Ileum (tissue), 1 donor: Measurements from ENCODE around the genes DRICH1 and SMARCB1.

- PRO-cap, result no peak
Observed at GRCh38 chr22:23431350-23431753, 148.7 kb downstream of the IGLL1 start.

GRCh38 chr22:23632251-23632560 lies at the start of gene DRICH1:
TSS of gene DRICH1 (minus strand) at chr22:23632321.
- PRO-cap, result no peak

GRCh38 chr22:23786605-23787603 lies at the start of gene SMARCB1:
TSS of gene SMARCB1 (plus strand) at chr22:23786966.
- PRO-cap, result unidirectional peak, plus-strand start at chr22:23787001; bidirectional peak, plus-strand start at chr22:23787461, minus-strand start at chr22:23787282

DNA sequence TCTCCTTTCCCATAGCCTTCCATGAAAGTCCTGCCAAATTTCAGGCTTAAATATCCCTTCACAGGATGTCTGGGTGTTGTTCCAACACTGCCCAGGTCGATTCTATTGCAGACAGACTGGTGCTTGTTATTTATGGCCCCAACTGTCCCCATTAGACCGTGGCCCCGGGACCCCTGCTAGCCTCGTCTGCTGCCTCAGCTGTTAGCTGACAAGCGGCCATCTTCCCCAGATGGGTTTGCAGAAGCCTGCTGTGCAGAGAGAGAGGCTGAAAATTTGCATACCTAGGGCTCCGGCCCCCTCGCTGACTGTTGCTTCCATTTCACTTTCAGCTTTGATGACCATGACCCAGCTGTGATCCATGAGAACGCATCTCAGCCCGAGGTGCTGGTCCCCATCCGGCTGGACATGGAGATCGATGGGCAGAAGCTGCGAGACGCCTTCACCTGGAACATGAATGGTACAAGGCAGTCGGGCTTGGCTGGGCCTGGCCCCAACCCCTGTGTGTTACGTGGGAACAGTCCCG lies 16.3 kb downstream of the SMARCB1 start:
- PRO-cap, result no peak

- PRO-cap, result no peak
Observed at GRCh38 chr22:23828667-23829332, 10.0 kb downstream of the DERL3 start.

DNA sequence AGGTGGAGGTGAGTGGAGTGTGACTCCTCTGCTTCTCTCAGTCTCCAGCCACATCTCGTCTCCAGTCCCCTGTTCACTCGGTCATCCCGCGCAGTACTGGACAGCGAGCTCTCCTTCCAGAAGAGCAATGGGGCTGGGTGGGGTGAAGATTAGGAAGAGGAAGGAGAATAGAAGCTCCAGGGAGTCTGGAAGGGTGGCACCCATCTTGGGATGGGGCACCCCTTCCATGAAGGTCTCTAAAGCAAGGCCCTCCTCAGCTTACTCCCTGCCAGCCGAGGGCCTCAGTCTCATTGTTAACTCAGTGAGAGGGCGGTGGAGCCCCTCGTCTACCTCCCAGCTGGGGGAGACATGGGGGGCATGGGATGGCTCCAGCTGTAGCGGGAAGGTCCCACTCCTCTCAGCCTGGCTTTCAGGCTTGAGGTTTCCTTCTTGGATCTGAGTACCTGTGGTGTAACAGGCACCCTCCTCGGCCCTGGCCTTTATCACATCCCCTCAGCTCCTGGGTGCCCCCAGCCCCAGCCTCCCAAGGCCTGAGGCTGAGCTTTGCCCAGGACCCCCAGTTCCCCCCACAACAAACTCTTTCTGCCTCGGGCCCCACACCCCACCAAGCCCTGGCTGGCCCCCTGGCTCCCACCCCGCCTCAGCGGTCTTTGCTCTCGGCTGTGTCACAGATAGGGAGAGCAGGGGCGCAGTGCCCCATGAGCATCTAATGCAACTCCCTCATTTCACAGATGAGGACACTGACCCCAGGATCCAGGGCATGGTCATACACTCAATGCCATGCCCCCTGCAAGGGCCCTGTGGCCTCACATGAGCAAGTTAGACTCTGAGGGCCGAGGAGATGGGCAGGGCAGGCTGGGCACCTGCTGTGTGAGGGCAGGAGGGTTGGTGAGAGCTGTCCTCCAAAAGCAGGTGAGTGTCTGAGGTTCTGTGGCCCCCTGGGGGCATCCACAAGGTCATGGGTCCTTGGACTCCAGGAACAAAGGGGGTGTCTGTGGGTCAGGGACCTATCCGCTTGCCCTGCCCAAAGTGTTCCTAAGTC lies 2.1 kb downstream of the MIF start:
- PRO-cap, result no peak

GRCh38 chr22:24153382-24153757 lies 27.9 kb upstream of the SUSD2 start:
- PRO-cap, result no peak

- PRO-cap, result no peak
Observed at GRCh38 chr22:24244209-24244901, 527 bp downstream of the GGT5 start.

GRCh38 chr22:24289133-24289598 lies 18.5 kb downstream of the SPECC1L start:
- PRO-cap, result no peak

DNA sequence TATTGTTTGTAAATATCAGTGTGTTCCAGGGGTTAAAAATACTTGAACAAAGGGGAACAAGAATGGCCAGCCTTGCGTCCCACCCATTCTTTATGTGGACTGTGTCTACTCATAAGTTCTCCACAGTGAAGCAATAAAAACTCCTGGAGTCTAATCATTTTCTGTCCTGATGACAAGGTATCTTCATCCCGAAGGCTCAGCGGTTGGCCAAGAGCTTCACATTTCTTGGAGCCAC lies 36.9 kb upstream of the ADORA2A start:
- PRO-cap, result no peak

DNA sequence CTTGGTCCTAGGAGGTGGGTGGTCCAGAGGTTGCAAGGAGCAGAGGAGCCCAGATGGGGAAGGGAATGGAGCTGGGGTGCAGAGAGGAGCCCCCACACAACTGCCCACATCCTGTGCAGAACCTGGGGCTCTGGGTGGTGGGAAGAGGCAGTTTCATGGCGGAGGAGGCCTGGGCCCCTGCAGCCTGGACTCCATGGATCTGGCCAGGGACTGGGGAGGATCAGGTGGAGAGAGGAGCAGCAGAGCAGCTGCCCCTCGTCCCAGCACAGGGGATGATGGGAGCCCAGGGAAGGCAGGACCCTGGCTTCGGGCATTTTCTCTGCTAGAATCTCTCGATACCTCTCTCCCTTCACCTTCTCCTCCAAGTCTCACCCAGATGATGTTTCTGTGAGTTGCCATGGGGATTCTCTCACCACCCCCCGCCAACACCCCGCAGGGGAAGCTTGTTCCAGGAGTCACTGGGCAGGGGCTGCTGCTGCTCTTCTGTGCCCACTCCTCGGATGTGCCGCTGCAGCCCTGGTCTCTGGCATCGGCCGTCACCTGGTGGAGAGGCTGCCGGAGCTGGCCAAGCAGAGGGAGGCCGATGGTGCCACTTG lies 800 bp upstream of the ADORA2A start:
- PRO-cap, result no peak

- PRO-cap, result no peak
Observed at GRCh38 chr22:24467050-24467346, 28.1 kb upstream of the UPB1 start.

- PRO-cap, result bidirectional peak, plus-strand start at chr22:24494630, minus-strand start at chr22:24494537
Observed at GRCh38 chr22:24494053-24494828, 891 bp upstream of the UPB1 start.

GRCh38 chr22:24499285-24499545 lies 4.1 kb downstream of the UPB1 start:
- PRO-cap, result no peak

DNA sequence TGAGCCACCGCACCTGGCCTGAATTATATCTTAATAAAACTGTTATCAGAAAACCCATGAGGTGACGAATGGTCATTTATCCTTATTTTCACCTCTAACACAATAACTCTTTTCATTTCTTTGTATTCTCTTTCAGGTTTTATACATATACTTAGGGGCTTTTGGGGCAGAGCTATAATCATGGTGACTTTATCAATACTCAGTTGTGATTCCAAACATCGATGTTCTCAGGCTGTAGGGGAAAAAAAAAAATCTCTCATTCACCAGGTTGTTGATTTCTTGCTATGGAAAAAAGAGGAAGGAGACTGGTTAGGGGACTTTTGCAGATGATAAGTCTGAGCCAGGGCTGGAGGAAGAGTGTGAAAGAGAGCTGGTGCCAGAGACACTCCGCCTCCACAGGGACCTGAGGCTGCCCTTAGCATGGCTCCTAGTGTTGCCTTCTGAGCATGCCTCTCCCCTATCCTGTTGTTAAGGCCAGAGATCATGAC lies 16.8 kb downstream of the UPB1 start:
- PRO-cap, result no peak

- PRO-cap, result no peak
Observed at GRCh38 chr22:24631479-24631996, 28.5 kb downstream of the GGT1 start.

- PRO-cap, result no peak
Observed at GRCh38 chr22:25028873-25029736, 76.6 kb downstream of the KIAA1671 start.

DNA sequence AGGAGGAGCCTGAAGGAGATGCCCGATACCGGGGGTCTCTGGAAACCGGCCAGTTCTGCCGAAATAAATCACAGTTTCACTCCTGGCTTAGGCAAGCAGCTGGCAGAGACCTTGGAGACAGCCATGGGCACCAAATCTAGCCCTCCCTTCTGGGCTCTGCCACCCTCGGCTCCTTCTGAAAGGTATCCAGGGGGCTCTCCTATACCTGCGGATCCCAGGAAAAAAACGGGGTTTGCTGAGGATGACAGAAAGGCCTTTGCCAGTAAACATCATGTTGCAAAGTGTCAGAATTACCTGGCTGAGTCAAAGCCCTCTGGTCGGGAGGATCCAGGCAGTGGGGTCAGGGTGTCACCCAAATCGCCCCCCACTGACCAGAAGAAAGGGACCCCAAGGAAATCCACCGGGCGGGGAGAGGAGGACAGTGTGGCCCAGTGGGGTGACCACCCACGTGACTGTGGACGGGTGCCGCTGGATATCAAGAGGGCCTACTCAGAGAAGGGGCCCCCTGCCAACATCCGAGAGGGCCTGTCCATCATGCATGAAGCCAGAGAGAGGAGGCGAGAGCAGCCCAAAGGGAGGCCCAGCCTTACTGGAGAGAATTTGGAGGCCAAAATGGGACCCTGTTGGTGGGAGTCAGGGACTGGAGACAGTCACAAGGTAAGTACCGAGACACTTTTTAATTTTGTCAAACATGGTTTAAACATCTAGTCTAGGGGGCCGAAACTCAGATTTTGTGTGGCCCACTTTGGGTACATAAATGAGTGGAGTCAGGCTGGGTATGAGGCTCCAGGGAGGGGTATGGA lies 88.6 kb downstream of the KIAA1671 start:
- PRO-cap, result no peak

GRCh38 chr22:25071304-25071646 lies 118.8 kb downstream of the KIAA1671 start:
- PRO-cap, result no peak

- PRO-cap, result no peak
Observed at GRCh38 chr22:25086480-25087084, 113.1 kb upstream of the CRYBB3 start.